ENCODE data around the genes HTR2C, LRCH2, KLHL13 and CT47C1.

DNA sequence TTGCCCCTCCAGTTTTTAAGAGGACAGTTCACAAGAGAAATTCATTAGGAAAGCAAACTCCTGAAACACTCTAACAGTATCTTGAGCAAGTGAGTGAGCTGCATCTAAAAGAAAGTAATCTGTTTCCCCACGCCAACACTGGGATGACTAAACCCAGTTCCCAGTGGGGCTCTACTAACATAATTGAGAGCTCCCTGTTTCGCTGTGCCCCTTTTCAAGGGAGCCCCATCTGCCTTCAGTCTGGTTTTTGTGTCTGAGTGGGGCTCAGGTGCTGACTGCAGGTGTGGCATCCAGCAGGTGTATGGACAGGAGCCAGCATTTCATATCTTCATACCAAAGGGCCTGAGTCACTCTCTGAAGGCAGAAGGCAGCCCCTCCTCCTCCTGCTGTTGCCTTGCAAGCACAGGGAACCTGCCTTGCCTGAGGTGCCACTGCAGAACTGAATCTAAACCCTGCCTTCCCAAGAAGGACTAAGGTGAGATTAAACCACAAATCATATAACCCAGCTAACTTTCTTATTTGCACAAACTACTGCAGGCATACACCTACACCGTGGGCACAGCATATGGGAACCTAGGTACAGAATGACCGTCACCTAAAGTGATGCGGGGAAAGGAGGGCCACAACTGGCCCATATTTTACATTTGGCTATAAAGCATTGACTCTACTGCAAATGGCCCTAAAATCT, 7.9 kb downstream of the AMOT start:
- RRBS = no CpG with 5 or more reads among the region's 5 CpGs

DNA sequence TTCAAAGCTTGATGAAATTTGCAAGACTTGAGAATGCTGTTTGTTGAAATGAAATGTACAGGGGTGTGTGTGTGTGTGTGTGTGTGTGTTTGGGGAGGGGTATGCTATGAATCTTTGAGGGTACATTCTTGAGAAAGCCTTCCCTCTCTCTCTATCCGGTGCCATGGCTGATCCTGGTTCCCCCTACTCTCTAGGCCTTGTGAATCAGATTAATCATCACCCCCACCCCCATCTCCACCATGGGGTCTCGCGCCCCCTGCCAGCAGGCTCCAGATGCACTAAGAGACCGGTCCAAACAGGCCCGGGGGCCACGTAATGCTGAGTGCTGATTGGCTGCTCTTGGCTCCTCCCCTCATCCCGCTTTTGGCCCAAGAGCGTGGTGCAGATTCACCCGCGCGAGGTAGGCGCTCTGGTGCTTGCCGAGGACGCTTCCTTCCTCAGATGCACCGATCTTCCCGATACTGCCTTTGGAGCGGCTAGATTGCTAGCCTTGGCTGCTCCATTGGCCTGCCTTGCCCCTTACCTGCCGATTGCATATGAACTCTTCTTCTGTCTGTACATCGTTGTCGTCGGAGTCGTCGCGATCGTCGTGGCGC, at the start of gene HTR2C:
HTR2C (plus strand) TSS at position 398 of the 596 bp plus-strand sequence.
- RRBS = no CpG with 5 or more reads among the region's 27 CpGs

DNA sequence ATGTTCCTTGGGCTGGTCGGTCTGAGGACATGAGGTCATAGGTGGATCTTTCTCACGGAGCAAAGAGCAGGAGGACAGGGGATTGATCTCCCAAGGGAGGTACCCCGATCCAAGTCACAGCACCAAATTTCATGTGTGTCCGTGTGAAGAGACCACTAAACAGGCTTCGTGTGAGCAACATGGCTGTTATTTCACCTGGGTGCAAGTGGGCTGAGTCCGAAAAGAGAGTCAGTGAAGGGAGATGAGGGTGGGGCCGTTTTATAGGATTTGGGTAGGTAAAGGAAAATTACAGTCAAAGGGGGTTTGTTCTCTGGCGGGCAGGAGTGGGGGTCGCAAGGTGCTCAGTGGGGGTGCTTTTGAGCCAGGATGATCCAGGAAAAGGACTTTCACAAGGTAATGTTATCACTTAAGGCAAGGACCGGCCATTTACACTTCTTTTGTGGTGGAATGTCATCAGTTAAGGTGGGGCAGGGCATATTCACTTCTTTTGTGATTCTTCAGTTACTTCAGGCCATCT, 22.8 kb downstream of the HTR2C start:
- RRBS = no CpG with 5 or more reads among the region's 10 CpGs

DNA sequence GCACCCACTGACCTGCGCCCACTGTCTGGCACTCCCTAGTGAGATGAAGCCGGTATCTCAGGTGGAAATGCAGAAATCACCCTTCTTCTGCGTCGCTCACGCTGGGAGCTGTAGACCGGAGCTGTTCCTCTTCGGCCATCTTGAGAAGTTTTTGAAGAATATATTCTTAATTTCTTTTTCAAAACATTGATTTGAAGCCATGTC, 142.4 kb downstream of the HTR2C start:
- RRBS = no CpG with 5 or more reads among the region's 7 CpGs

DNA sequence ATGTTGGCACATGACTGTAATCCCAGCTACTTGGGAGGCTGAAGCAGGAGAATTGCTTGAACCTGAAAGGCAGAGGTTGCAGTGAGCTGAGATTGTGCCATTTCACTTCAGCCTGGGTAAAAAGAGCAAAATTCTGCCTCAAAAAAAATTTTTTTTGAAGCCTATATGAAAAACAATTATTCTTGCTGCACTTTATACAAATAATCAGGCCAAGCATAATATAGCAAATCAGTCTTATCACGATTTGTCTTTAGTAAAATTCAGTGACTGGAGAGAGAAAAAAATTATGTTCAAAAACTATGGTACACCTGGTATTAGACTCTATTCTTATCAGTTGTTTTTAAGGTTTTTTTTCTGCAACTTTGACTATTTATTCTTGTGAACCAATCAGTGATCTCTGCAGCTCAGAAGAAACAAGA, 18.3 kb downstream of the IL13RA2 start:
- RRBS = no CpG with 5 or more reads among the region's 1 CpG

- RRBS = 14% methylated on average over 14 of the region's 64 CpGs
Observed at GRCh38 chrX:115233082-115234412, at the start of gene LRCH2. Gene LRCH2, minus strand, starts transcription at chrX:115234096.

- RRBS = no CpG with 5 or more reads among the region's 4 CpGs
Observed at GRCh38 chrX:115573352-115573634, 12.3 kb downstream of the PLS3 start.

DNA sequence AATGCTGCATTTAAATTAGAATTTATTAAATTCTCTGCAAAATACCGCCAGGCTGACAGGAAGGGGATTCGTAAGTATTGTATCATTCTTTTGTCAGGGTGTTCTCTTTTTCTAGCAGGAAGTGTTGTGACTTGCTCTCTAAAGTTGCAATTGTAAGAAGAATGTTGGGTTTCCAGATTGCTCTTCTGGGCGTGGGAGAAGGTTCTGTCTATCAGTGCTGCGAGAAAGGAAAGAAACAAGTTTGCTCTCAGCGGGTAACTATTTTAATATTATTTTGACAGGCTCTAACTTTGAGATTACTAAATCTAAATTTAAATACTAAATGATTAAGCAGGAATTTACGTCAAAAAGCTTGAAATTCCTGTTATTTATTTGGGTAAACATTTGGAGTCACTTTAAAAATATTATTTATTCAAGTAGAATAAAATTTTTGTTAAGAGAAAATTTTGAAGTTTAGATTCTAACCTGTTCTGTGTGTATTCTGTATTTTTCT, 32.5 kb downstream of the PLS3 start:
- RRBS = no CpG with 5 or more reads among the region's 6 CpGs

- RRBS = no CpG with 5 or more reads among the region's 7 CpGs
Observed at GRCh38 chrX:115892665-115893197, 277.8 kb upstream of the AGTR2 start.

GRCh38 chrX:115919546-115920010, 251.0 kb upstream of the AGTR2 start:
- RRBS = no CpG with 5 or more reads among the region's 7 CpGs

DNA sequence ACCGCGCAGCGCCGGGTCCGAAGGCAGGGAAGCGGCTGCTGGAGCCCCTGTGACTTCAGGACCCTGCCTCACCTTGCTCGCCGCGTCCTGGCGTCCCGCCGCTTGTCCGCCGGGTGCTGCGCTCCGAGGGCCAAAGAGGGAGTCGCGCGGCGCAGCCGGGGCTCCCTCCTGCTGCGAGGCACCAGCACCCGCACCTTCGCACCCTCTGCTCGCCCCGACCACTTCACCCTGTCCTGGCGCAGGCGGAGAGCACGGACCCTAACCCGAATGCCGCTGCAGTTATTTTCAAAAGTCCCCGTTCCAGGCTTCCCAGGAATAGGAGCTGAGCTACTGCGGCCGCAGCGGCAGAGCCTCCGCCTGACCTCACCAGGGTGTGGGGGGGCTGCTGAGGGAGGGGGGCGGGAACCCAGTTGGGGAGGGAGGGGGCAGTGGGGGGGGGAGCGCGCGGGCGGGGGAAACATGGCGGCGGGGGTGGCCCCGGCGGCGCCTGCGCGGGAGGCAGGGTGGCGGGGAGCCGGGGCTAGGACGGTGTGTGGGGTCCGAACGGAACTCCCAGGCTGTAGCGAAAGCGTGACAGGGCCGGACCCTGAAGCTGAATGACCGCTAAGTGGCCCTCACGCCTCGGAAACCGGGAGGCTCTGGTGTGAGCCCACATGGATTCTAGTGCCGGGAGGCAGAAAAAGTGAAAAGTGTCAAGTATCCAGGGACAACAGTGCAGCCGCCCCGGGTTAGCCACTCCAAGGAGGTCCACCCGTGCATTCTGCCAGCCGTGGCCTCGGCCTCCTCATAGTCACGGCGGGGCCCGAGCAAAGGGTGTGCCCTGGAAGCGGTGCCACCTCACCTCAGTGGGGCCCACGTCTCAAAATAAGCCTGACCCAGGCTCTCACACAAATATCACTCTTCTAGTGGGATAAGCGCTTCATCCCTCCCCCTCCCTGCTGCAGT, at the start of gene KLHL13:
KLHL13 (minus strand) TSS at position 375 of the 945 bp plus-strand sequence.
- RRBS = 10% methylated on average over 38 of the region's 72 CpGs

DNA sequence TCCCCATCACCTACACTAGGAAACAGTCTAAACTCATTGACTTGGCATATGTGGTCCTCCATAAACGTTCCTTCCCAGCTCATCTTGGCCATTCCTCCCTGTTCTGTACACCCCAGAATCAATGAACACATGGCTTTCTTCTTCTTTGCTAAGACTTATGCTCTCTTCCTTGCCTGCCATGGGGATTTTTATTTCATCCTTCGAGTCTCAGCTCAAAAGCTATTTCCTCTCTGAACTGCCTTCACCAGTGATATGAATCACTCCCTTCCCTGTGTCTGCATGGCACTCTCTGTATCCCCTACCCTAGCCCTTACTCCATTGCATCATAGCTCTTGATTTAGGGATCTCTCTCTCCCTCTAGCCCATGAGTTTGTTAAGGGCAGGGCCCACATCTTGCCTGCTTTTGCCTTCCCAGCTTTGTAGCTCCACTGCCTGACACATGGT, 34.8 kb downstream of the DOCK11 start:
- RRBS = no CpG with 5 or more reads among the region's 2 CpGs

GRCh38 chrX:118565882-118566853, 70.6 kb downstream of the DOCK11 start:
- RRBS = no CpG with 5 or more reads among the region's 9 CpGs

DNA sequence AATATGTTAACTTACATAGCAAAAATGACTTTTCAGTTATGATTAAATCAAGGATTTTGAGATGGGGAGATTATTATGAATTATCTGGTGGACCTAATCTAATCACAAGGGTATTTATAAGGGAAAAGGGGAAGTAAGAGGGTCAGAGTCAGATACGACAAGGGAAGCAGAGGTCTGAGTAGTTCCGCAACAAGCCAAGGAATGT, 1.1 kb upstream of the IL13RA1 start:
- RRBS = no CpG with 5 or more reads among the region's 2 CpGs

DNA sequence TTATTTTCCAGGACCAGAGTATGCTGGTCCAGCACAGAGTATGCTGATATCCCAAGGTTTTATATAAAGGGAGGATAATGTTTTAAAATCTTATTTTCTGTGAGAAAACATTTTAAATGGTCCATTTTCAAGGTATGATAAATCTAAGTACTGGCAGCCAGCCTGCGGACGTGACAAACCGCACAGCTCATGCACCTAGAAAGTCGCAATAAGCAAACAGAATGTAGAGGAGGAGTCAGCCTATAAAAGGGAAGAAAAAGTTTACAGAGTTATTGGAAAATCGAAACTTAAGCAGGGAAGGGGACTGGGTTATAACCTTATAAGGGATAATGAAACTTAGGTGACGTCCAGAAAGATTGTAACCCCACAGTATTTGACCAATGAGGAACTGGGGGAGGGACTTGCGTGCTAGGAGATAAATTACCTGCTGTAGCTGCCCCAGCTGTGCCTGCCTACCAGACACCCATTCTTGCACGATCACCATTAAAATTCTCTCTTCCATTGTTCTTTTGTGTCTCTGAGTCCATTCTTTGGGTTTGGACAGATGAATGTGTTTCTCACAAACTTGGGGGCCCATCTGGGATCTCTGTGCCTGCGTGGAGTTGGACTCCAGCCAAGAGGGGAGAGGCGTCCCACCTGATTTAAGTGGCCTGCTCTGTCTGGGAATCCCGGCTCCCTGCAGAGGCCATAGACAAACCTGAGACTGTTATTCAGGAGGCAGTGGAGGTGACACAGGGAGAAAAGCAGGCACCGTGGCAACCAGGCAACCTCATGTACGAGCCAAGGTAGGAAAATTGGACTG, 61.0 kb downstream of the ZCCHC12 start:
- RRBS = no CpG with 5 or more reads among the region's 13 CpGs

DNA sequence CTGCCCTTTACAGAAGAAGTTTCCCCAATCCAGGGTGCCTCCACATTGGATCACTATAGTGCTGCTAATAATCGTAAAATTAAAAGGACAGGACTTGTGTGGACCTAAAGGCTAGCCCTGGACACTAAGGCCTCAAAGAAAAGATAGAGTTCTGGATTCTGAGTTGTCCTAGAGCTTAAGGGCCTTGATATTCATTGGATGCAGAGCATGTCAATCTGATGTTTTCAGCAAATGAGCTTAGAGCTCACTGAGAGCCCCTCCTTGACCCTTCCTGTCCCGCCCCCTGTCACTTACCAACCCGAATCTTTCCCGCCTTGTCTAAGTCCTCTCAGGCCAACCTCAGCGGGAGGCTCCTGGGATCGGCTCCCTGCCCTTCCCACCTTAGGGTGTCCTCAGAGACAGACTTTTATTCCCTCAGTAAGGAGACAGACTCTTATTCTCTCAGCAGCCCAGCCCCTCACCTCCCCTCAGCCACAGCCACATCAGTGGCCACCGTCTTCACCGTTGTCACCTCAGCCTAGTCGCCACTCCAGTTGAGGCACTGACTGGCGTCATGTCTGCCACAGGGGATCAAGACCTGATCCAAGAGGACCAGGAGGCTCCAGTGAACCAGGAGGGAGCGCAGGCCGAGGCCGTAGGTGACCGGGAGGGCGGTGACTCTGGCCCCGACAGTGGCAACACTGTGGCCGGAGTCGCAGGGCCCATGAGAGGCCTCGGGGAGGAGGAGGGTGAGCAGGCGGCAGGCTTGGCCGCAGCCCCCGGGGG, at the start of gene CT47C1:
CT47C1 (plus strand) TSS at position 321 of the 765 bp plus-strand sequence.
- RRBS = 95% methylated on average over 9 of the region's 22 CpGs

DNA sequence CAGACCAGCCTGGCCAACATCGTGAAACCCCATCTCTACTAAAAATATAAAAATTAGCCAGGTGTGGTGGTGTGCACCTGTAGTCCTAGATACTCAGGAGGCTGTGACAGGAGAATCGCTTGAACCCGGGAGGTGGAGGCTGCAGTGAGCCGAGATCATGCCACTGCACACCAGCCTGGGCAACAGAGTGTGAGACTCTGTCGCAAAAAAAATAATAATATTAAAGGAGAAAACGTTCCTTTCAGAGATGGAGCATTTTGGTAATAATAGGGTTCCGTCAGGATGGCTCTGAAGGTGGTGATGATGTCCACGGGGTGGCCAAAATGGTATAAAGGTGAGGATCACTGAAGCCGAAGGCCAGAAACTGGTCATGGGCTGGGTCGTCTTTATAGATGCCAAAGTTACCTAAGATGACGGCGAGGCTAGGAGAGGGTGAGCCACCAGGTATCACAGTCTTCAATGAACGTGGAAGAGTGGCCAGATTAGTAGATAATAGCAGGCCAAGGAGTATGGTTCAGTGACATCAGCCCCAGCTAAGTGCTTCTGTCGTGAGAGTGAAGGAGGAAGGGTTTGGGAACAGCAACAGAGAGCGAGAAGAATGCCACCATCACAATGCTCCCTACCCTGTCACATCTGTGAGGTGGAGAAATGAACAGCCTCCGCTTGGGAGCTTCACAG, 17.1 kb upstream of the SLC25A5 start:
- RRBS = no CpG with 5 or more reads among the region's 16 CpGs

DNA sequence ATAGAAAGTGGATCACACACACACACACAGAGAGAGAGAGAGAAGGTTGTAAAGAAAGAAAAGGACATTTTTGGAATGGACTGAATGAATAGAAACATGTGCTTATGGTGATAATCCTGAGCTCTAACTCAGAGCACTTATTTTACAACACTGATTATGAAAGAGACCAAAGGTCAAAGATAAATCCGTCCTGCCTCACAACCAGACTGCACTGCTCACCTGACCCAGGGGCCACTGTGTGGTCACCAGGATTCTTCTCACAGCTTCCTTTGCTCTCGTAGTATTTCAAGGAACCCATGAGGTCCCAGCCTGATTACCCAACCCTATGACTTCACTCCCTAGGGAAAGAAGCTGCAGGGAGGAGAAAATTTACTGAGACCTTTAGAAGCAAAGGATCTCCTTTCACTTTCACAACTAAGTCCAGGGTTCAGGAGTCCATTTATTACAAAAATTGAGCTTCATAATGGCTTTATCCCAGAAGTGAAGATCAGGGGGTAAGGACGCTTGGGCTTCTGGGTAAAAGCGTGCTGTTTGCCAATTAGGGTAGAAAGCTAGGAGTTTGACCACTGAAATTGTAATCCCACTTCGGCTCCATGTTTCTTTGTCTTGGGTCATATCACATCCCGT, 9.6 kb downstream of the SLC25A5 start:
- RRBS = no CpG with 5 or more reads among the region's 6 CpGs

- RRBS = no CpG with 5 or more reads among the region's 18 CpGs
Observed at GRCh38 chrX:119486651-119487357, 18.6 kb downstream of the SLC25A5 start.